ENCODE results near the genes CMTM6 and DYNC1LI1.

- PRO-cap: unidirectional peak, minus-strand start at chr3:32253354
Observed at GRCh38 chr3:32253290-32253489, 14.7 kb downstream of the CMTM8 start.

- PRO-cap: no peak
Observed at GRCh38 chr3:32320896-32321445, 70.7 kb upstream of the CMTM7 start.

DNA sequence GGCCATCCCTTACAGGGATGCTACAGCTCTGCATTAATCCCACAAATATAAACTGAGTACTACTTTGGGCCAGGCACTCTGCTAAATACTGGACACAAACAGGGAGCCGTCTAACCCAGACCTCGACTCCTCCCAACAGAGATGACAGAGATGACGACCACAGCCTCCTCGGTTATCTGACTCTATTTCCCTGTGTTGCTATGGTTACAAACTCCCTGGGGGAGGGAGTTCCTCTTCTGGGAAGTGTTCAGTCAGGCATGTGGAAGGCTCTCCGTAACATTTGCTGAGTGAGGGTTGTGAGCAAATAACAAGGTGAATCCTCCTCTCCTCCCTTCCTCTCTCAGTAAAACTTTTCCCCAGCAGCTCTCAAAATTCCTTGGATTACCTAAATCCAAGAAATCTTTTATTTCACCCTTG lies 6.7 kb upstream of the CMTM7 start:
- PRO-cap: no peak

DNA sequence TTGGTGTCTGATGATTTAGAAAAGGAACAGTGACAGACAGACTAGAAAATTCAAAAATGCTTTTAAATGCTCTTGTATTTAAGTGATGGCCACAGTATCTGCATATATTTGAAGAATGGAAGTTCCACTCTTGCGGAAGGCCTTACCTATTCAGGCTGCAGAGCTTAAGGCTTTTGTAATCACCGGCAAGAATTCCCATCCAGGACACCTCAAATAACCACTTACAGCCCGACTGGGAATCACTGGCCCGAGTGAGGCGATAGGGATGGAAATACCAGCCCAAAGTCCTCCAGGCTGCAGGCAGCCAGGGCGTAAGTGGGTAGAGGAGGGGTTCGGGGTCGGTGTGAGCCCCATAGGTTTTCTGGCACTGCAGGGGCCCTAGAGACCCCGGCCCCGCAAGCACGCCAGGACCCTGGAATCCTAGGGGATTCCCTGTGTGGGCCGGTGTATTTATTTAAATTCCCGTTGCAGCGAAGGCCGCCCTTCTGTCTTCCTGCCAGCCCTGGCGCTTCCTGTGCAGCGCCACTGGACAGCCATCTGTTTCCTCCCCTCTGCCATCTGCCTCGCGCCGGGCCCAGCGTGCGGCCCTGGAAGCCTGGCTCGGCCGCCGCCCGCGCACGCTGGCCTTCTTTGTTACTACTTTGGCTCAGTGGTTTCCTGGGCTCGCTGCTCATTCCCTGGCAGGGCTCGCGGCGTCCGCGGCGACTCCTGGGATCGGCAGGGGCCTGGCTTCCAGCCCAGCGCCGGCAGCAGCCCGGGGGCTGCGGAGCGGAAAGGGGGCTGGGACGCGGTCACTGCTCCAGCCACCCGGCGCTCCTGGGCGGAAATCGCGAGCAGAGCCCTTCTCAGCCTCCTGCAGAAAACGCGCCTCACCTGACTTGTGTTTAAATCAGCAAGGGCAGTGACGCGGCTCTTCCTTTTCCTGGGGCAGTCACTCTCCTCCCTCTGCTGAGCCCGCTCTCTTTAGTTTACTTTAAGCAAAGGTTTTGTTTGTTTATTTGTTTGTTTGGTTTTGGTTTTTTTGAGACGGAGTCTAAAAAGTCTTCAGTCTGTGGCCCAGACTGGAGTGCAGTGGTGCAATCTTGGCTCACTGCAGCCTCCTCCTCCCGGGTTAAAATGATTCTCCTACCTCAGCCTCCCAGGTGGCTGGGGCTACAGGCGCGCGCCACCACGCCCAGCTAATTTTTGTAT lies 9.8 kb downstream of the CMTM7 start:
- PRO-cap: unidirectional peak, minus-strand start at position 864 of the sequence

DNA sequence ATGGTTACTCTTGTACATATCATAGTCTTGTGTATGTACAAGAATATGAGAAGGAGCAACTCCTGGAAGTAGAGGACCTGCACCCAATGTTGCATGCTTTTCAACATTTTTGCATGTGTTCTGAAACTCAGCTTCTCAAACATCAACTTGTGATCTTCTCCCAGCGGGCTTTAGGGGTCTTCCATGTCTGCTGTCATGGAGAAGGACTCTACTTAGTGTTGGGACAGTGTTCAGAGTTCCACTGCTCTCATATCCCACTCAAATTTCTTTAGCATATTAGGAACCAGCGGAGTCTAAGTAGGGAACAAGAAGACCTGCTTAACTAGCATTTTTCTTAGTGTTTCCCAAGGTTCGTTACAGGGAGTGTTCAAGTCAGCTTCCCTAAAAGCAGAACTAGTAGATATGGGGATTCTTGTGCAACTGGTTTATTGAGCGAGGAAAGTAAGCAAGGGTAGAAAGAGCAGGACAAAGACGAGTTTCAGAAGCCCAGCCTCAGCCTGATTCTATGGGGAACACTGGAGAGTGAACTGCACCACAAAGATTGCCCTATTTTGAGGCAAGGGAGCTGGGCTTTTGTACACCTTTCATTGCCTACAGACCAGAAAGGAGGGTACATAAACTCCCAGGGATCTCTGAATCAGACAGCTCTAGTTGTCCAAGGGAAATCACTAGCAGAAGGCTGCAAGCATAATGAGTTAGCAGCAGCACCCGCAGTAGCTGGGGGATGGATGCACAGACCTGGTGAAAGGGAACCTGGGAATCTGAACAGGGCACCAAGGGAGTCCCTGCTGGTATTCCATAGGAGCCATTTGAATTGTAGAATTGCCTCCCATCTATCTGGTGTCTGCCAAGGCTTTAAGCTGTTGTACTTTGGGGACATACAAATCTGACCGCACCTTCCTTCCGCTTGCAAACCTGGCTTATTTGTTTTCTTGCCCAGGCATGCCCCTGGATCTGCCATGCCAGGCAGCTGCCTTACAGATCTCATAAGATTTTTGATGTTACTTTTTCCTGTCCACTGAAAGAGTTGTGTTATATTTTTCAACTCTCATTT lies 15.0 kb downstream of the CMTM7 start:
- PRO-cap: no peak

DNA sequence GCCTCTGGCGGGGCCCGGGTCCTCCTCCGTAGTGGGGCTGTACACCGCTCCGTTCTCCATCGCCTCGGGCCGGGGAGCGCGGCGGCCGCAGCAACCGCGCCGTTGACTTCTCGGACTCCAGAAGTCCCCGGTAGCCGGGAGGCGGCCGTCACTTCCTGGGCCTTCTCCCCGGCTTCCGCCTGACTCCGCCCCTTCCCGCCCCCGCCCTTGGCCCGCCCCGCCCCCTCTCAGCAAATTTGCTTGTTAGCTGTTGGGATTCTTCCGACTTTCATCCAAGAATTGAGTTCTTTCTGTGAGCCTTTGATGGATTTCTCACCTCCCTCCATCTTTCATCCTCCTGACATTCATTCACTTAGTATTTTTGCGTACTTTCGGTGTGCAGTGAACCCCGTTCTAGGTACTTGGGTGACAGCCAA lies at the start of gene CMTM6:
Gene CMTM6 (minus strand): TSS at position 167 of the 416 bp plus-strand sequence.
- PRO-cap: unidirectional peak, minus-strand start at position 112 of the sequence; unidirectional peak, minus-strand start at position 167 of the sequence

GRCh38 chr3:32570452-32571538 lies at the start of gene DYNC1LI1:
Gene DYNC1LI1, minus strand, starts transcription at chr3:32570858.
- PRO-cap: bidirectional peak, plus-strand start at chr3:32570952, minus-strand start at chr3:32570777

DNA sequence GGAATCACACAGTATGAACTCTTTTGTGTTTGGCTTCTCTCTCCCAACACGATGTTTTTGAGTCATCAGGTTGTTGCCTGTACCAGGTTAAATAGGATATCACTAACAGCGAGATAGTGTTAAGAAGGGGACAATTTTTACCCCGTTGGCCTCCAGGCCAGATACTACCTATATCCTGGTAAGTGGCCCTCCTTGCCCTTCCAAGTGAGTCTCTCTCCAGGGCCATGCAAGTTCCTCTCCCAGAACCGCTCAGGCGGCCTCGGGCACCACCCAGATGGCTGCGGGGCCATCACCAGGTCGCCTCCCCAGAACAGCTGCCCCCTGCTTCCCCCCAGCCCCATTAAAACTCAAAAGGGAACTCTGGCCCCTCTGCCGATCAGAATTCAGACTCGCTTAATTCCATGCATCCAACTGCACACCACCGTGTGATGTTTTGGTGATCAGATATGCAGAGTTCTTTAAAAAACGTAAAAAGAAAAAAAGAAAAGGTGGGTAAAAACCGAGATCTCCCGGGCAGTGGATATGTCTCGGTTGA lies 2.0 kb upstream of the TRIM71 start:
- PRO-cap: no peak

GRCh38 chr3:32868791-32869080 lies 50.9 kb downstream of the TRIM71 start:
- PRO-cap: no peak

DNA sequence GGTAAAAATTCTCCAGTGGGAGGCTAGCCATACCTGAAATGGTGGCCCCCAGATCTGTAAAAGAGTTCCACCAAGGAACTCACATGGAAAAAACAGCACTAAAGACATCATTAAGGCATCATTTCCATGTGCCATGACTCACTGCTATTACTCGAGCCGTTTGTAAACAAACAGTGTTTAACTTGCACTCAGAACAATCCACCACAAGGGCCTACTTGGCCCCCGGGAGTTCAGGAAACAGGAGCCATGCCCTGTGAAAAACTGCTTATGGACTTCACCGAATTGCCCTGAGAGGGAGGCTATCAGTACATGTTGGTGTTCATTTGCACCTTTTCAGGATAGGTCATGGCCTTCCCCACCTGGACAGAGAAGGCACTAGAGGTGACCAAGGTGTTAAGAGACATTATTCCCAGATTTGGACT lies 18.2 kb downstream of the CCR4 start:
- PRO-cap: no peak

GRCh38 chr3:33007956-33008834 lies 56.8 kb downstream of the CCR4 start:
- PRO-cap: no peak

- PRO-cap: no peak
Observed at GRCh38 chr3:33113546-33113647, 417 bp upstream of the CRTAP start.

DNA sequence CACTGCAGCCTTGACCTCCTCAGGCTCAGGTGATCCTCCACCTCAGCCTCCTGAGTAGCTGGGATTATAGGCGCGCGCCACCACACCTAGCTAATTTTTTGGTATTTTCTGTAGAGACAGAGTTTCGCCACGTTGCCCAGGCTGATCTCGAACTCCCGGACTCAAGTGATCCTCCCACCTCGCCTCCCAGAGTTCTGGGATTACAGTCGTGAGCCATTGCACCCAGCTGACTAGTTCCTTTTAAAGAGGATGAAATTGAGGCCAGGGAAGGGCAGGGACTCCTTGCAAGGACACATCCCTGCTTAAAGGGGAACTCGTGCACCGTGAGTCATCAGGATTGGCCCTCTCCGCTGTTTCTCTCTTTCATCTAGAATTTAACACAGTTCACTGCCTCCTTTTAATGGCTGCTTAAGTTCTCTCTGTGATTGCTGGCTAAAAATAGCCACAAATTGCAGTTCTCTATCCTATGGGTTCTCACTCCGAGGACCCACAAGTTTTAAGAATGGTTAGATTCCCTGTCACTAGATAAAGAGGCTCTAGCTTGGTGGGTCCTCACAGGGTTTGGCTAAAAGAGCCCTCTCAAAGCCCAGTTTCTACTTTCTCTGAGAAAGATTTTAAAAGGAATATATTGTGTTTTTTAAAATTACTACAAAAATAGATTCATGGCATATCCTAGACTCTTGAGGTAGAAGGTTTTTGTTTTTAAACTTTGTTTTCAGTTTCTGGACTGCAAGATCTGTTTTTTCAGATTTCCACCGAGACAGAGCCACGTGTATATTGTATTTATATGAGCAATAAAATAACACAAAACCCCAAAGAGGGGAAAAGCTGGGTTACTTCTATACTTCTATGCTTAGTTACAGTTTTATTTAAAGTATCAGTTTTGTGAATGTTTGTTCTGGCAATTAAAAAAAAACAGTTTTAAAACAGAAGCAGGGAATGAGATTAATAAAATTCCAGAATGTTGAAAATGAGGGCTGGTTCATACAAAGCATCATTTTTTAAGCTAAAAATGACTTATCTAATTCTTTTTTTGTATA lies 1.5 kb downstream of the CRTAP start:
- PRO-cap: no peak

- PRO-cap: no peak
Observed at GRCh38 chr3:33153474-33154133, 39.8 kb downstream of the CRTAP start.

- PRO-cap: unidirectional peak, minus-strand start at chr3:33659103
Observed at GRCh38 chr3:33658574-33659912, 59.0 kb downstream of the CLASP2 start.

DNA sequence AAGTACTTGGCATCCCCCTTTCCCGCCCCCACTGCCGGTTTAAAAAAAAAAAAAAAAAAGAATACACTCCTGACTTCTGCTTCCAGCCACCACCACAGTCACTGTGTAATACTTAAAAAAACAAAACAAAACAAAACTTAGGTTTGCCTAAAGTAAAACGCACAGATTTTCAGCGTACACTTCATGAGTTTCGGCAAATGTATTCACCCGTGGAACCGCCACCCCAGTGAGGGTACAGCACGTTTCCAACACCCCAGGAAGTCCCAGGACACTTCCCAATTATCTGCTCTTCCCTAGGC lies 394 bp upstream of the CLASP2 start:
- PRO-cap: no peak

DNA sequence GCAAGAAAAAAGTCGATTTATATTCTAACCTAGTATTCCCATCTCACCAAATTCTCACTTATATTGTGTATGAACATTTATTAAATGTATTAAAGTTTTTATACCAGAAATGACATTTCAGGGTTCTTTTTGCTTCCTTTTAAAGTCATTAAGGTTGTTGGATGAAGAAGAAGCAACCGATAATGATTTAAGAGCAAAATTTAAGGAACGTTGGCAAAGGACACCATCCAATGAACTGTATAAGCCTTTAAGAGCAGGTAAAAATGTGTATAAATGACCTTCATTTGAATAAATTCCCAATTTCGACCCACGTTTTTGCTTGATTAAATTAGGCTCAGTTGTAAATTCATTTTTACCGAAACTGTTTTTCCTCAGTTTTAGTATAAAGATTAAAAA lies 45.5 kb downstream of the PDCD6IP start:
- PRO-cap: no peak

DNA sequence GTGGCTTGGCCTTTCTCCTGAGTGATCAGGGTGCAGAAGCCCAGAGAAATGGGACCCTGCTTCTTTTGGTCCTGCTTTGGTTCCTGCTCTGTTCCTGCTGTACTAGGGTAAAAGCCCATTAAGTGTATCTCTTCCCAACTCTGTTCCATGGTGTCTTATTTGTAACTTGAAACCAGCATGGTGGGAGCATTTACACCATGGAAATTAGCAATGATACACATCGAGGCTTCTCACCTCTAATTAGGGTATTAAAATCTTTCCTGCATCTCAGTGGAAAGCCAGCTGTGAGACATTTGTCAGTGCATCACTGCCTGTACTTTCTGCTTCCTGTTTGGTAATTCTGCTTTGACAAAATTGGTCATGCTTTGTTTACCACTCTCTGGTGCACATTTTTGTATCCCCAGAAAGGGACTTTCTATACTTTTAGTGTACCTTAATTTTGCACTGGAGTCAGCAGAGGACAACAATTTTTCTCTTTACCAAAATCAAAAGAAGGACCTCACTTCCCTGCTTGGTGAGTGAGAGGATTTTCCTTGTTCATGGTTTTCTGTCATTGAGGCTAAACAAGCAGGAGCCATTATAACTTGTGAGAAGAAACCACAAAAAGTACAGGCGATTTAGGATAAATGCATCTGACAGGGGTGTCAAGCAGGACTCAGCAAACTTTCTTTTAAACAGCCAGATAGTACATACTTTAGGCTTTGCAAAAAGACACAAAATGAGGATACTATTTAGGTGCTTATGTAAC lies 402.2 kb downstream of the PDCD6IP start:
- PRO-cap: no peak

DNA sequence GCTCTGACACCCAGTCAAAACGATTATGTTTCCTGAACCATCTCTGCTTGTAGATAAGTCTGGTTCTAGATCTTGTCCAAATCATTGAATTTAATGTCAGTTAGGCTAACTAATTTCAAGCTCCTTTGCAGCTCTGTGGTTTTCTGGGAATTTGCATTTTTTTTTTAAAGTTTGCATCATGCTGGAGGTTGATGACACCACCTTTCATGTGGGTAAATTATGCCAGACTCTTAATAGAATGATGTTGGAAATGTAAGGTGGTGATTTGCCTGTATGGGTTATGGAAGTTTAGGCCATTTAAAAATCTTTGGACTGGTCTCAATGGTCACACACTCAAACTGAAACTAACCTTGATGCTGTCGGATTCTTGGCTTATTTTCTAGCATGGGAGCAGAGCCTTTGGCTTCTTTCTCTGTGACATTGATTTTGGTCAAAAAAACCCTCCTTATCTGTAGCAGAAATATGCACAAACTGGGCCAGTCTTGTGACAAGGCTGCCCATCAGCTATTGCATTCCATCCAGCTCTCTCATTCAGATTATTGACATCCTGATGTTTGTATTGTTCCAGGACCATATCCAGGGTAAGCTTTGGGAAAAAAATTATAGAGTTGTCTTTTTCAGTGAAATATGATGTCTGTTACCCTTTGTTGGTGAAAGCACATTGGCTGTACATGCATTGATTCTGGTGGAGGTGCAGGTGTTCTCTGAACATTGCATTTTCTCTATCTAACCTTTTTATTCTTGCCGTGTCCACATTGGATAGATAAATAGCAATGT lies 35.9 kb downstream of the ARPP21 start:
- PRO-cap: no peak

- PRO-cap: no peak
Observed at GRCh38 chr3:36494784-36495367, 114.6 kb downstream of the STAC start.

Measured in parotid gland (tissue), 1 donor.